PFSK-1 (cell line): ENCODE data around the gene PRDM13.

DNA sequence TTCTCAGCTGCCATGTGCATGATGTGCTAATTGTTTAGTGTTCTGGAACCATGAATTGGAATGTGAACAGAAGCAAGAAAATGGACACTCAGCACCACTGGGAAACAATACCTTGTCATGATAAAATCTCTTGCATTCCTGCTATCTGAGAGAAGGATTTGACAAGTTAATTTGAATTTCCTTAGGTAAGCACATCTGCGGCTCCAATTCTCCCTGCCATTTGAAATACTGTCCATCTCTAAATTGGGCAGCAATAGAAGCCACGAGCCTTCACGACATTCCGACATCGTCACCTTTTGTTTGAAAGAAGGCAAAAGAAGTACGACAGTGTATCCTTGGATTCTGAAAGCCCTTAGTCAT lies 1104.6 kb upstream of the MAP3K7 start:
- RRBS, result no CpG with 5 or more reads among the region's 6 CpGs

GRCh38 chr6:93834804-93835599 lies 415.6 kb upstream of the EPHA7 start:
- RRBS, result no CpG with 5 or more reads among the region's 22 CpGs

GRCh38 chr6:94613545-94614031 lies 963.7 kb upstream of the MANEA start:
- RRBS, result no CpG with 5 or more reads among the region's 4 CpGs

GRCh38 chr6:96885247-96885849 lies 12.3 kb downstream of the NDUFAF4 start:
- RRBS, result no CpG with 5 or more reads among the region's 4 CpGs

- RRBS, result 1% methylated on average over 17 of the region's 28 CpGs
Measured at GRCh38 chr6:96897261-96897601, 460 bp downstream of the NDUFAF4 start.

DNA sequence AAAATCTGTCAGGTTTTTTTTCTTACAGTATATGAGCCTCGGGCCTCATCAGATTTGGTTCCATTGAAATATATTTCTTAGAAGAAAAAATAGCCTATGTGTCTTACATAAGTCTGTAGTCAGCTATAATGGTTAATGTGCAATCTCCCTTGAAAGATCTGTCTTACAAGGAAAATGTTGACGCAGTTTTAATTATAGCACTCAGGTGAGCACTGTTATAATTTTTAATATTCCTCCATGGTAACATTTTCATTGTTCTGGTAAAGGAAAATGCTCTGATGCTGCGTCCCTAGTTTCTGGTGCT lies 178.5 kb downstream of the MMS22L start:
- RRBS, result no CpG with 5 or more reads among the region's 3 CpGs

DNA sequence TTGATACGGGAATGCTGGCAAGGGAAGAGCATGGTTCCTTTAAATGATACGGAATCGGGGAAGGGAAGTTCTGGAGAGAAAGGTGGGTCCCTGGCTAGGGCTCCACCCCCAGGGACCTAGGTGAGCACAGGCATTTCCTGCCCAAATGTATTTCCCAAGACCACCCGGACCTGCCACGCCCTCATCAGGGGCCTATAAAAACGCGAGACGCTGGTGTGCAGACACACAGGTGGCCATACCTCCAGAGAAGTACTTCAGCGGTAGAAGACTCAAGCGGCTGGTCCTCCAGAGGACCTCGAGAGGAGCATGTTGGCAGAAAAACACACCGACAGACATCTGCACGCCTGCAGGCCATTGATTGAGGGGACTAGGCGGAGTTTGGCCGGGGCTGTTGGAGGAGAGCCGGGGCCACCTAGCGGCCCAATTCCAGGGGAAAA lies 695.8 kb upstream of the MMS22L start:
- RRBS, result no CpG with 5 or more reads among the region's 17 CpGs

DNA sequence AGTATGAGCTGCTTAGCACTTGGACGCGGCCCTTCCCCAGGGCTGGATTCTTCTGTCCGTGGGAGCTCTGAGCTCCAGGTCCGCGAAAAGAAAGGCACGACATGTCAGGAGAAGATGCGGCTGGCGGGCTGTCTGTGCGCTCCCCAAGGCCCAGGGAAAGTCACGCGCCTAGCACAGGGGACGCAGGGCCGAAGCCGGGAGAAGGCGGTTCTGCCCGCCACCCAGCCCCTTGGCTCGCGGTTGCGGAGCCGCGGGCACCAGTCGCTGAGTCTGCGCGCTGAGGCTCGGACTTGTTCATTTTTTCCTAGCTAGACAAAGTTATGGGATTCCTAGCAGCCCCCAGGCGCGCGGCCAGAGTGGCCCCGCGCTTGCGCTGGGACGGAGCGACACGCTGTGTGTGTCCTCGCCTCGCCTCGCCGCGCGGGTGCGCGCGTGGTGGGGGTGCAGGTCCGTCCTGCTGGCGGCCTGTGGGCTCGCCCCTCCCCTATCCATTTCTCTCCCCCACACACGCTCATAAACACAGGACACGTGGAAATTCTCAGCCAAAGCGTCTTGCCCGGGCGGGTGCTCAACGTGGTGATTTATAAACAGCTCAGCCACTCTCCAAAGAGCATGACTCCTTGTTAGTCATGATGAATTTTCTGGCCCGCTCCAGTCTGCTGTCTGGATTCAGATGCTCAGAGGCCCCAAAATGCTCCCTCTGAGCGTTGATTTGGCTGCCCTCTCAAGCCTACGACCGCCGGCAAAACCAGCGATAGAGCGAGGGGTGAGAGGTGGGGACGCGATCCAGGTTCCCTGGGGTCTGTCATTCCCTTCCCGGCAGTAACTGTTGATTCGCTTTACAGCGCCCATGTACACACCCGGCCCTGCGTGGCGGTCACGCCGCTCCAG lies 1.8 kb upstream of the POU3F2 start:
- RRBS, result 10% methylated on average over 11 of the region's 69 CpGs

DNA sequence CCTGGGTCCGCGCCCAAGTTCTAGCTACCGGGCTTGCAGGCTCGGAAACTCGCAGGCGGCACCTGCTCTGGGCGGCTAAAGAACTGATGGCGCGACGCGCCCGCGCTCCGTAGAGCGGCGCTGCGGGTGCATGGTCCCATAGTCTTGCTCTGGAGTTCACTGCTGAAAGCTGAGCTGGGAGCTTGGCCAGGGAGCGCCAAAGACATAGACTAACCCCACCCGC lies 1.3 kb upstream of the POU3F2 start:
- RRBS, result 14% methylated on average over 3 of the region's 19 CpGs

- RRBS, result no CpG with 5 or more reads among the region's 7 CpGs
Measured at GRCh38 chr6:98836888-98837436, 2.6 kb downstream of the POU3F2 start.

DNA sequence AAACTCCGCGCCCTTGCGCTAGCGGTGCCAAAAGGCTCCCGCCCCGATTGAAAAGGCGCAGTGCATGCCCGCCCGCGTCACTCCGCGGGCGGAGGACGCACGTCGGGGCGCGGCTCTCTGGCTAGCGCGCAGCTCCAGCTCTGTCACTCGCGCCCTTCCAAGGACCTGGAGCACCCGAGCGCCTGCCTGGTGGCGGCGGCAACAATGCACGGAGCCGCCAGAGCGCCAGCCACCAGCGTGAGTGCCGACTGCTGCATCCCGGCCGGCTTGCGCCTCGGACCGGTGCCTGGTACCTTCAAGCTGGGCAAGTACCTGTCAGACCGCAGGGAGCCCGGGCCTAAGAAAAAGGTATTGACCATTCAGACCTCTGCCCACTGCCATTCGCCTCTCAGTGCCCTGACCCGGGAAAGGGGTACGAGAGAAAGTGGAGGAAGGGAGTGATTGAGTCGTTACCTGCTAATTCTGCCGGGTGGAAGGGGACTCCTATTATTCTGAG lies at the start of gene PRDM13:
TSS of gene PRDM13 (plus strand) at position 3 of the 496 bp plus-strand sequence.
- RRBS, result 20% methylated on average over 5 of the region's 43 CpGs

- RRBS, result 7% methylated on average over 55 of the region's 126 CpGs
Measured at GRCh38 chr6:99613369-99614512, 7.1 kb downstream of the PRDM13 start.

- RRBS, result no CpG with 5 or more reads among the region's 25 CpGs
Measured at GRCh38 chr6:100393300-100393924, 71.3 kb downstream of the SIM1 start.

GRCh38 chr6:100454158-100454727 lies 10.5 kb downstream of the SIM1 start:
- RRBS, result no CpG with 5 or more reads among the region's 23 CpGs

- RRBS, result no CpG with 5 or more reads among the region's 41 CpGs
Measured at GRCh38 chr6:104936318-104937415, 20.2 kb upstream of the LIN28B start.

DNA sequence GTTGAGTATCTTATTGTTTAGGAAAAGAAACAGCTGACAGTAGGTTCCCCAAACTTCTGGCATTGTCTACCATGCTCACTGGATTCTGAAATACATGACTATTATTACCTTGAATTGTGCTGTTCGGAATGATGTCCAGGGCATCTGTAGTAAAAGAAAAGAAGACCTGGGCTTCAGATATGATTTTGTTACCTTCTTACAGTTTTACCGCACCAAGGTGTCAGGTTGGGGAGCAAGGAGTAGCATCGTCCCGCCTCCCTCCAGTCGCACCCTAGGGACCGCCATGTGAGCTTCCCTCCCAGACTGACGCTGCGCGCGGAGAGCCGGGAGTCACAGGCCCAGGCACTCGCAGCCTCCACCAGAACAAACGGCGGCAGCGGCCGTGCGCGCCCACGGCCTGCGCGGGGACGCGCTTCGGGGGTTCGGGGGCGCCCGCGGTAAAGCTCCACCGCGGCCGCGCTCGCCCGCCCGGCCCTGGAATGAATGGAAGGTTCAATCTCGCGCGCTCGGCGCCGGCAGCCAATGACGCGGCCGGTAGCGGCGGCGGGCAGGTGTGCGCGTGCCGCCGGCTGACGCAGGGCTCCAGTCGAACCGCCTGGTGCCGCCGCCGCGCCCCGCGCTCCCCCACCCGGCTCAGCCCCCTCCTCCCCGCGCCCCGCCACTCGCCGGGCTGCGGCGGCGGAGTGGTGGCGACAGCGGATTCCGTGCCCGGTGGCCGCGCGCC lies 16.7 kb upstream of the LIN28B start:
- RRBS, result 67% methylated on average over 27 of the region's 76 CpGs

DNA sequence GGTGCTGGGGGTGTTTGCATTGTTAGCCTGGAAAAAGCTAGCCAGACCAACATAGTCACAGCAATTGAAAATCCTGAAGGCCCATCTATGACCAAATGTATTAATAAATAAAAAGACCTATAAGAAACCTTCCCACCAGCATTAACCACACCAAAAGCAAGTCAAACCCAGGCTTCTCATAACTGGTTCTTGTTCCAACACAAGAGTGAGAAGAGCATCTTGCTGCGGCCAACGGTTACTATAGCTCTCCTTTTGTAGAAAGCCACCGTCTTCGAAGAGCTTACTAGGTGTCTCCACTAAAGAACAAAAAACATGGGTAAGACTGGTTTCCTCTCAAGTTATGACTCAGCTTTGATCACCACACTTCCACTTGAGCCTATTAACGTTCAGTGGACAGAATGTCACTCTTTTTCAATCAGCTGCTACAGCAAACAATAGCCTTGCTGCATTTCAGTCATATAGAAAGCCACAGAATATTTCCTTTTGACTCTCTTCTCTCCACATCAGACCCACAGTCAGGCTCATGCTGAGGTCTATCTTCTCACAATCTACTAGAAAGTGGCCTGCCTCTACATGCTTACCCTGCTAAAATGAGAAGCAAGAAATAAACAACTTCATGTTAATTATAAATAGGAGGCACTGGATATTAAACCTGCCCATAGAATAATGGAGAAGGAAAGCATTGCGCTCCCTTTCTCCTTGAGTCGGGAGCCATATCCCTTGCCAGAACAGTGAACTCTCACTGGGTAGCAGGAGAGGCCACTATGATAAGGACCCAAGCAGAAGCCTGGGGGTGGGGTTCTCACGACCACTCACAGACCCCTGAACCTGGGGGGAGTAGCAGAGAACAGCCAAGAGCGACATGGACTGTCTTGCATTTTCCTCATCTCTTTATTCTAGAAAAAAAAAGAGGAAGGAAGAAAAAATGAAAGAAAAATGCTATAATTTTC lies 243.6 kb upstream of the PREP start:
- RRBS, result no CpG with 5 or more reads among the region's 9 CpGs

DNA sequence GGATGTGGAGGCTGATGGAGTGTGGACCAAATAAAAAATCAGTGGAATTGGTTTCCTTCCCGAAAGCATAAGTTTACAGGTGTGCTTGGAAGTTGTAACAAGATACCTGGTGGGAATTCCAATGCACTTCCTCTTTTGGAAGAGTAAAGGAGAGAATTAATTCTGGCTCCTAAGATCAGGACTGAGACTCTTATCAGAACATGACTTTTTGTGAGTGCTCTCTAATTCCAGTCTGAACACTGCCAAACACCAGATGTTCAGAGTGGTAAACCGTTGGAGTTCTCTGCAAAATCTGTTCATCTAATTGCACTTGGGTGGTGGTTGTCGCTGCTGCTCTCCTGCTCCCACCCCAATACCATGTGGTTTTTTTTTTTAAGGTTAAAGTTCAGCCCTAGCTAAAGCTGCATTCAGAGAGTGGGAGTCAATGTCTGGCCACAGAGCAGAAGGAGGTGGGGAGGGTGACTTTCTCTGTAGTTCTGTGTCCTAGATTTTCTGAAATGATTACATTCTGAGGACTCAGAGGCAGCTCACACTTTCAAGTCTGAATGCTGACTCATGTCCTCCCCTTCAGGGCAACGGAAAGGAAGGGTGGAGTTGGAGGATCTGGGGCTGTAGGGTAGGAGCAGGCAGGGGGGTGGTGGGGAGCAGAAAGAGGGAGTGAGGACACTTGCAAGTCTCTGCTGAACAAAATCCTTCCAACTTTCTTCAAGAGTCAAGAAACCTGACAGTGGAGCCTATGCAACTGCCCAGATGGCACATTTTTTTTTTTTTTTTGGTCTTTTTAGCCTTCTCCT lies 275.8 kb upstream of the PRDM1 start:
- RRBS, result no CpG with 5 or more reads among the region's 4 CpGs